Measurements from ENCODE around the genes DNASE2B, C1orf52 and ZNHIT6.

DNA sequence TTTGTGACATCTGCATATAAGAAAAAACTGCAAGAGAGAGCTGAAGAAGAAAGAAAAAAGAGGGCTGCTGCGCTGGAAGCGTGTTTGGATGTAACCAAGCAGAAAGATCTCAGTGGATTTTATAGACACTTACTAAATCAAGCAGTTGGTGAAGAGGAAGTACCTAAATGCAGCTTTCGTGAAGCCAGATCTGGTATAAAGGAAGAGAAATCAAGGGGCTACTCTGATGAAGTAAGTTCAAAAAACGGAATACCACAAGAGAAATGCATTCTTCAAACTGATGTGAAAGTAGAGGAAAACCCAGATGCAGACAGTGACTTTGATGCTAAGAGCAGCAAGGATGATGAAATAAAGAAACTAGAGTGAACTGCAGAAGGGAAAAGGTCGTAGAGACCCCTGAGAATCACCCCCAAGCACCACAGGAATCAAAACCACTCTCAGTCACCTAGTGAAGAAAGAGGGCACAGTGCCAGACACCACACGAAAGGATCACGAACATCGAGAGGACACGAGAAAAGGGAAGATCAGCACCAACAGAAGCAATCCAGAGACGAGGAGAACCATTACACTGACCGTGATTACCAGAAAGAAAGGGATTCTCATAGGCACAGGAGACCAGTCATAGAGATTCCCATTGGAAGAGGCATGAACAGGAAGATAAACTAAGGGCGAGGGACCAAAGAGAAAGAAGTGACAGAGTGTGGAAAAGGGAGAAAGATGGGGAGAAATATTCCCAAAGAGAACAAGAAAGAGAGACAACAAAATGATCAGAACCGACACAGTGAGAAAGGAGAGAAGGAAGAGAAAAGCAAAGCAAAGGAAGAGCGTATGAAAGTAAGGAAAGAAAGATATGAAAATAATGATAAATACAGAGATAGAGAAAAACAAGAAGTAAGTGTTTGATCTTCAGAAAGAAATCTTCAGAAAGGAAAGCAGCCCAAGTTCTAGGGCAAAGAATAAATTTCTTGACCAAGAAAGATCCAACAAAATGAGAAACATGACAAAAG, 40.6 kb upstream of the NEXN start:
- RRBS = no CpG with 5 or more reads among the region's 14 CpGs

GRCh38 chr1:78143472-78144260, 97.9 kb downstream of the GIPC2 start:
- RRBS = no CpG with 5 or more reads among the region's 6 CpGs

GRCh38 chr1:79493682-79494268, 487.2 kb upstream of the ADGRL4 start:
- RRBS = no CpG with 5 or more reads among the region's 6 CpGs

- RRBS = no CpG with 5 or more reads among the region's 4 CpGs
Observed at GRCh38 chr1:81410831-81411404, 389.8 kb upstream of the ADGRL2 start.

DNA sequence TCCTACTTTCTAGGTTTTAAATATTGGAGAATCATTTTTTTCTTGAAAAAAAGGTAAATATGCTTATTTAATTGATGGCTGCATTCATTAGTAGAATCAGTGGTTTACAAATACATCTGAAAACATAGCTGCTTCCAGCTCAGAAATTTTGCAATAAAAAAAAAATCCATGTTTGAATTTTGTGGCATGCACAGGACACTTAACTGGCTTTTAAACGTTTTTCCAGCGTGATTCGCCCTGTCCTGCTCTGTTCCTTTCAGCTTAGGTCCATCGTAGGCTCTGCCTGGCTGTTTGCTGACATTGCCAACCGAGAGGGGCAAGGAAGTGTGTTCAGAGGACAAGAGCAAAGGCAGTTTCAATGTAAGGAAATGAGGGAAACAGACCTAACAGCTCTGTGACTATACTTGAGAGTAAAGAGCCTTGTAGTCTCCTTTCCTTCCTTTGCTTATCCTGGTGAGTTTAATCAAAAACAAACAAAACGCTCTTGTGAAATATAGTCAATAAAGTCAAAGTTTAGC, 941 bp upstream of the ADGRL2 start:
- RRBS = no CpG with 5 or more reads among the region's 6 CpGs

DNA sequence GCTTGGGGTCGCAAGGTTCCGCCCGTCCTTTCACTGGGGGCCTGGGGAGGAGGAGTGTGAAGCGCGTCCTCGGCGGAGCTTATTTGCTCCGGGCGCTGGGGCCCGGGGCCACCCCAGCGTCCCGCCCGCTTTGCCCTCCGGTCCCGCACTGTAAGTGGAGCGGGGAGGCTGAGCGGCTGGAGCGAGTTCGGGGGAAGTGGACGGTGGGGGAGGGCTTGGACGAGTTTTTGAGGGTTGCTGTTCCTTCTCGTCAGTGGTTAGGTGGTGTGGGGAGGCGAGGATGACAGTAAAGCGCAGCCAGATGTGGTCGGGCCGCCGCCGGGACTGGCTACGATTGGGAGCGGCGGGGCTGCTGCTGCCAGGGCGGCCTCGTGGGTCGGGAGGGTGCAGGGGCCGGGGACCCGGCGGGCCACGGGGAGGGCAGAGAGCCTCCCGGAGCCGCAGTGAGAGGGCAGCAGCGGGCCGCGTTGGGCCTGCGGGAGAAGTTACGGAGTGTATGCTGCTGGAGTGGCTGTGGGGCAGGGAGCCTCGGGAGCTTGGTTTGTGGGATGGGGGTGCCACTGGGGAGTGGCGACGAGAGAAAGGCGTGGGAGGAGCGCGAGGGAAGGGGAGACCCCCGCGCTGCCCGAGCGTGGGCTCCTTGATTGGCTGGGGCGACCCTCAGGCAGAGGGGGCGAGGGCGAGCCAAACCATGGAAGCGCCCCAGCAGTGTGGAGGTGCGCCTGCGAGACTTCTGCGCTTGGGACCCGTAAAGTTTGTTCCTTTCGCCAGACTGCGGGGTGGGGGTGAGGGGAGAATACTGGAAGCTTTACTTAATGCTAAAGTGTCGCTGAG, 2.1 kb downstream of the ADGRL2 start:
- RRBS = 2% methylated on average over 13 of the region's 66 CpGs

GRCh38 chr1:81820844-81821286, 20.1 kb downstream of the ADGRL2 start:
- RRBS = no CpG with 5 or more reads among the region's 3 CpGs

GRCh38 chr1:84274733-84275149, 26.8 kb upstream of the SAMD13 start:
- RRBS = no CpG with 5 or more reads among the region's 2 CpGs

GRCh38 chr1:84398213-84398652, at the start of gene DNASE2B:
DNASE2B (plus strand) TSS chr1:84398484.
- RRBS = no CpG with 5 or more reads among the region's 6 CpGs

DNA sequence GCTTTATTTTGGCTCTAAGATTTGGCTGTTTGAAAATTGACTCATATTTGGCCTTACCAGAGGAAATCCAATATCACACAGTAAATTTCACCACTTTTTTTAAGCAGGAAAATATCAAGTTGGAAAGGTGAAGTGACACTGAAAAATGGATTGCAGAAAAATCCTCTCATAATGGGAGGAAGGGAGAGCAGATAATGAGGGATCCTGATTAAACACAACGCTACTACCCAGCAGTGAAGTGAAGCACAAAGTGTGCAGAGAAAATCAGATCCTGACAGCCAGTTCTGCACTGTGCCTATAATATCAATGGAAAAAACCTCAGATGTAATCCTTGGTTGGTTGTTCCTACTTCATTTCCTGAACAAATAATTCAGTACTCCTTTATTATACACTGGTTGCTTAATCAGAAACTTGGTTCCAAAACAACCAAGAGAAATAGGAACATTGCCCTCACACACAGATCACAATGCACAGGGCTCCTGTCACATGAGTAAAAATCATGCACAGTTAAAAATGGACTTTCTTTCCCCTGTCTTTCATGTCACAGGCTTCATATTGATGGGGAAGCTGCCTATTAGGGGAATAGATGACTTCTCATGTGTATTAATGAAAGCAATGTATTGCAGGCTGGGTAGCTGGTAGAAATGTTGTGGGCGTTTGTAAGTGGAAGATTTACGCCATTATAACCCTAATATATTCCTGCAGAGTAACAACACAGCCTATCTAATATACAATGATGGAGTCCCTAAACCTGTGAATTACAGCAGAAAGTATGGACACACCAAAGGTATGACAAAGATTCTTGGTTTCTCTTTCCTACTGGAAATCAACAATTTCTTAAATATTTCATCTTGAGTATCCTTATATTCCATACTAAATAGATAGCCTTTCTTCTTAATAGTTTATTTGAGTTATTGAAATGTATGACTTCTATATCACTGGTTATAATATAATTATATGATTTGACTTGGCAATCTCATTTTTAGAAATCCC, 9.7 kb downstream of the DNASE2B start:
- RRBS = no CpG with 5 or more reads among the region's 3 CpGs

DNA sequence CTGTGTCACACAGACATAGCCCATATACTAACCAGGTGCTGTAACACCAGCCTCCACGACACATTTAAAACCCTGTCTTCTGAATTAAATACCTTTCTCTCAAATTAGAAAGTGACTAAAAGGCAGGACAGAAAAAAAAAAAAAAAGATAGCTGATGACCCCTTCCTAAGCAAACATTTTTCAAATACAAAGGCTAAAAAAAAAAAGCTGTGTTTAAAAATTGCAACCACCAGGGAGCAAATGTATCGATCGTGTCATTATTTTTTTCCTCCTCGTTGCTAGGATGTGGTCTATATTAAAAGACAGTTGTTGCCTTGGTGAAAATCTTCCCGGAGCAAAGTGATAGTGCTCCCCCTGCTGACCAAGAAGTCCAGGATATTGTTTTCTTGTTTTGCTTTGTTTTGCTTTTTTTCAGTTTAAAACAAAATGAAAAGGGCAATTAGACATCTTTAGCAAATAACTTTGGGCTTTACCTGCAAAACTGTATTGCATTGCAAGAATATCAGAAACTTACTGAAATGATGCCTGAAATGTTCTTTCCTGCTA, 35.4 kb downstream of the DNASE2B start:
- RRBS = no CpG with 5 or more reads among the region's 5 CpGs

DNA sequence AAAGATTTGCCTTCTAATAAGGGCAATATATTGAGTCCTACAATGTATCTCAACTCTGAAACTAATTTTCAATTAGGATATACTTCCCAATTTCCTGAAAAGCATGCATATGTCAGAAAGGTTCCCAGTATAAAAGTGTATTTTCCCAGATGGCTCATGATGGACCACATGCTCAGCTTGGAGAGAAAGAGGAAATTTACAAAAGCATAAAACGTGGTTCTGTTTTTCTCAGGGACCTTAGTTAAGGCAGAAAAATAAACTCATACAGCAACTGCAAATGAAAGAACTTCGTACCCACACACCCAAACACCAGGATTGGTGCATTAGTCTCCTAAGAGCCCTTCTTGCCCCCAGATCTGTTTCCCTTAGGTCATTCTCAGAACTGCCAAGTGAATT, 57.6 kb downstream of the SSX2IP start:
- RRBS = no CpG with 5 or more reads among the region's 2 CpGs

GRCh38 chr1:84857308-84857749, 35.7 kb downstream of the LPAR3 start:
- RRBS = no CpG with 5 or more reads among the region's 4 CpGs

- RRBS = no CpG with 5 or more reads among the region's 14 CpGs
Observed at GRCh38 chr1:84998677-84999419, 1.9 kb upstream of the MCOLN2 start.

GRCh38 chr1:85259325-85260433, at the start of gene C1orf52:
C1orf52 (minus strand) TSS chr1:85259662.
- RRBS = 1% methylated on average over 23 of the region's 60 CpGs

GRCh38 chr1:85275583-85276070, 805 bp downstream of the BCL10 start:
- RRBS = no CpG with 5 or more reads among the region's 11 CpGs

GRCh38 chr1:85278720-85279479, 2.5 kb upstream of the BCL10 start:
- RRBS = no CpG with 5 or more reads among the region's 5 CpGs

DNA sequence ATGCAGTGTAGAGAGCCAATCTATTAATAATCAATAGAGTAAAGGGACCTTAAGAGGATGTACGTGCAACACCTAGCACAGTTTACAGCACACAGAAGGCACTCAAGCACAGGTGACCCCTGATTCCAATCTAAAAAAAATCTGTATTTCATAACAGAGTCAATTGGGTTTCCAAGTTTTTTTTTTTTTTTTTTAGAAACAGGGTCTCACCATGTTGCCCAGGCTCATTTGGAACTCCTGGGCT, 74.4 kb upstream of the BCL10 start:
- RRBS = no CpG with 5 or more reads among the region's 1 CpG

- RRBS = no CpG with 5 or more reads among the region's 6 CpGs
Observed at GRCh38 chr1:85404238-85404947, 60.6 kb downstream of the DDAH1 start.

DNA sequence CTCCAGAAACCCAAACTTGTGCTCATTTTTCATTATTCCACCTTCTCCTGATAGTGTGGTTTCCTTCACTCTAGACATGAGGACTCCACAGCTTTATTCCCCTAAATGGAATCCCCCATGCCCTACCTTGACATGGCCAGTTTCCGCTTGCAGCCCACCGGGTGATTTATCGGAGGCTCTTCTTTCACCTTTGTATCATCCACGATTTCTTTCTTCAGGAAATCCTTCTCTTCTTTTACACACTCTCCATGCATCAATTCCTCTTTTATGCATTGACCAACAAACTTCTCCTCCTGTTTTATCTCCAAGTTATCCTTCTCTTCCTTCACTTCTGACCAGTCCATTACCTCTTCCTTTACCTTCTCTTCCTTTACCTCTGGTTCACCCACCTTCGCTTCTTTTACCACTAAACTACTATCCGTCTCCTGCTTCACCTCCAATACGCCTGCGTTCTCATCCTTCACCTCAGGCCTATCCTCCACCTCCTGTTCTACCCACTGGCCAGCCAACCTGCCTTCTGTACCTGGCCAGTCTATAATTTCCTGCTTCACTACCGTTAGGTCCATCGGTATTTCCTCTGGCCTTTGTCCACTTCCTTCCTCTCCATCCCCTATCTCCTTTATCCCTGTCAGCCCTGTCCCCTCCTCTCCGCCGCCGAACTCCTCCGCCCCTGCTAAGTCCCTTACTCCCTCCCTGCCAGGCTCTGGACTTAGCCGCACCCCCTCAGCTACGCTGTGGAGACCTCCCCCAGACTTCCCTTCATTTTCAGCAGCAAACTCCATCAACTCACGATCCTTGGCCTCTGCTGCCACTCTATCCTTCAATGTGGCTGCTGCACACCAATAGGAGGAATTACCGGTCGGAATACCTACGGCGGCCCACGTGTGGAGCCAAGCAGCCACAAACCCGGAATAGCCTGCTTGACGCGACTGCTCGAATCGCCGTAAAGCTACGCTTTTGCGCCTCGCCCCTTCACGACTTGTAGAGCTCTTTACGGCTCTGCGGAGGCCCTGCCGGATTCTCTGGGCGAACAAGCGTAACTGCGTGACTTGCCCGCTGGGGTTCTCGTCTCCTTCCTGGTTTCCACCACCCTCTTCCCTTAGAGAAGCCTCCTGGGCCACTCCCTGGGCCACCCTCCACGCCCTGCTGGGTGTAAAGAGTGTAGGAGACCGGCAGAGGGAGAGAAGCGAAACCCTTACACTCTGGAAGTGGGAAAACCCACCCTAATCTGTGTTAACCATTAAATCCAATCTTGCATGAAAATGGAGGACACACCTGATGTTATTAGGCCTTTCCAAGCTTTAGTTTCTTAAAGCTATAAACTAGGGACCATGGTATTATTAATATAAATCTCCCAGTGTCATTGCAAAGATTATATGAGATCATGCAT, at the start of gene ZNHIT6:
ZNHIT6 (minus strand) TSS at position 931 of the 1,390 bp plus-strand sequence.
- RRBS = under 1% methylated on average over 13 of the region's 43 CpGs

Data from zone of skin (tissue), 1 donor.